ENCODE data around the genes PPP2R5B, SAC3D1 and SCYL1.

DNA sequence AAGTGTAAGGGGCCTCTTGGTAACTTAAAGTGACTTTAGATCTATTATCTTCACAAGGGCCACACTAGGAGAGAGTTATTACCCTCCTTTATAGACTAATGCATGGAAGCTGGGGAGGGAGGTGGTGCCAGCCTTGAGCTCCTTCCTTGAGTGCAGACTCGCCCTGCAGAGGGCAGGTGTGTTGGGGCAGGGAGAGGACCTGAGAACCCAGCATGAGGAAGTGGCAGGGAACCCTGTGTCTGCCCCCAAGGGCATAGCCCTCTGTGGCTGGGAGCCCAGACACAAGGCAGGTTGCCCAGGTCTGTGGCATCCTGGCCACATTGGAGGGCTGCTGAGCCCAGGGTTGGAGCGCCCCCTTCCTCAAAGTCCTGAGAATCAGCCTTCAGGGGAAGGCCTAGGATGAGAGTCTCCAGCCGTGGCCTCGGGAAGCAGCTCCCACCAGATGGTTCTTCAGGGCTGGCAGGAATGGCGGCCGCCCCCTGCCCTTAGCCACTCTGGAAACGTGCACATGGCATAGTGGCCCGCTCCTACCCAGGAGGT is 4.3 kb upstream of the CDC42BPG start:
- PRO-cap: bidirectional peak, plus-strand start at position 189 of the sequence, minus-strand start at position 144 of the sequence

- PRO-cap: no peak
Measured at GRCh38 chr11:64876512-64877370, 1.7 kb downstream of the EHD1 start.

- PRO-cap: no peak
Measured at GRCh38 chr11:64906488-64906944, 10.5 kb downstream of the ATG2A start.

GRCh38 chr11:64910102-64910855 is 6.7 kb downstream of the ATG2A start:
- PRO-cap: no peak

- PRO-cap: no peak
Measured at GRCh38 chr11:64910898-64911457, 6.0 kb downstream of the ATG2A start.

GRCh38 chr11:64915955-64916841 is 811 bp downstream of the ATG2A start:
- PRO-cap: no peak

DNA sequence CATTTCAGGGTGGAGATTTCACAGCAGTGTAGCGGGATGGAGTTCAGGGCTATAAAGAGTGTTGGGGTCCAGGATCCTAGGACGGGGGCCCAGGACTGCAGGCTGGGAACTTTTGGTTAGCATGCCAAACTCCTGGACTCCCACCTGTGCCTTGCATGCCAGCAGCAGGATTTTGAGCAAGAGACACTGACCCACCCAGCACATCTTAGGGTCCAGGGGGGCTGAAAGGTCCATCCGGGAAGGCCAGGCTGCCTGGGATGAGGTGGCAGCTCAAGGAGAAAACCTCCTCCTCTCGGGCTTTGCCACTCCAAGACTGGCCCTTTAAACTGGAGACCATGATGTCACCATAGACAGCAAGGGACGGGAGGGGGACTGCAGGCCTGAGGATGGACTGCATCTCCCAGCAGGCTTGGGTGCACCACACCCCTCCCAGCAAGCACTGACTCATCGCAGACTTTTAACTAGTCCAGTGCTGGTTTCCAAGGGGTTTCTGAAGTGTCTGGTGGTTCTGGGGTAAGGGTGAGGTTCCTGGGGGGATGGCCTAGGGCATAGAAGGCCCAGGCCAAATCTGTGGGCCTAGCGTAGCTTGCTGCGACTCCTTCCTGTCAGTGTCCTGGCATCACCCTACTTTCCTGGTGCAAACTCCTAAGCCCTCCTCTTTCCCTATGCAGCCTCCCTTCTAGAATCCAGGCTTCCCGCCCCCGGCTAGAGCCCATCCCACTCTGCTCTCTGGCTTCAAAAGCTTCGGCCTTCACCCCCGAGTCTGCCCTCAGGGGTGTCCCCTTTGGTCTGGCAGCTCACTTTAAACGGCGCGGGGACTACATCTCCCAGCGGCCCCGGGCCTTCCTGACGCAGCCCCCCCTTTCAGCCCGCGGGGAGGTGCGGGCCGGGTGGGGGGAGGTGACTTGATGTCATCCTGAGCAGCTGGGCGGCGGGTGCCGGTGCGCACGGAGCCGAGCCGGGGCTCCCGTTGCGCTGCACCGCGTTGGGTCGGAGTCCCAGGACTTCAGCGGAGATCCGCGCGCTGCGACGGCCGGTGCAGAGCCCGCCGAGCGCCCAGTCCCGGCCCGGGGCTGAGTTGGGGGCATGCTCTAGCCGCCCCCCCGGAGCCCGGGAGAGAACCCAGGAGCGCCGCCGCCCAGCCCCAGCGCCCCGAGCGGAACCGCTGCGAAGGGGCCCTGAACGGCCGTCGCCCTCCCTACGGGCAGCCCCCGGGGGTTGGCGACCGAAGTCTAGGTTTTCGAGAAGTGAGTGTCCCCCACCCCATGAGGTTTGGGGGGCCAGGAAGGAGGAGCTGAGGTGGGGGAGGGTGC is at the start of gene PPP2R5B:
PPP2R5B (plus strand) TSS at position 908 of the 1,313 bp plus-strand sequence.
- PRO-cap: bidirectional peak, plus-strand start at position 366 of the sequence, minus-strand start at position 315 of the sequence; bidirectional peak, plus-strand start at position 927 of the sequence, minus-strand start at position 791 of the sequence

DNA sequence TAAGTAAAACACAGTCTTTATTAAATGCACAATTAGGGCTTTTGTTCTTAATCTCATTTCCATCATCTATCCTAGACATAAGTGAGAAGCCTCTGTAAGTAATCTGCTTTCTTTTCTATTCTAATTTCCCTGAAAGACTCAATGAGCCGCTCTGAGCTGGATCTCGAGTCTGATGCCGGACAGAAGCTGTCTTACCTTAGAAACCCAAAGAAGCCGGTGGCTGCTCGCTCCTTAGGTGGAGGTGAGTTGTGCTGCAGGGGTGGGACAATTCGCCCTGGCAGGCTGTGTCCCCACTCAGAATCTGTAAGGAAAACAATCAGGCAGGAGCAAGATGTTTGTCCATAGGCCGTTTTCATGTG is 3.8 kb upstream of the GPHA2 start:
- PRO-cap: no peak

DNA sequence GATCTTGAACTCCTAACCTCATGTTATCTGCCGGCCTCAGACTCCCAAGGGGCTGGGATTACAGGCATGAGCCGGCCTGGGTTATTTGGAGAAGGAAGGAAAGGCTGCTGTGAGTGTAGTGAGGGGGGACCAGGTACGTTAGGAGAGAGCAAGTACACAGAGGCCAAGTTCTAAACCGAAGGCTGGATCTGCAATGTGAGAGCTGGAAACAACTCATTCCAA is 389 bp downstream of the BATF2 start:
- PRO-cap: no peak

GRCh38 chr11:64998215-64998553 is 1.4 kb upstream of the BATF2 start:
- PRO-cap: unidirectional peak, plus-strand start at chr11:64998376

GRCh38 chr11:65040468-65041291 is at the start of gene SAC3D1:
Gene SAC3D1 (plus strand): TSS chr11:65041210.
- PRO-cap: bidirectional peak, plus-strand start at chr11:65040933, minus-strand start at chr11:65040848; bidirectional peak, plus-strand start at chr11:65041211, minus-strand start at chr11:65041095

GRCh38 chr11:65077899-65078624 is 5.8 kb downstream of the CDCA5 start:
- PRO-cap: no peak

GRCh38 chr11:65116304-65117273 is 912 bp downstream of the ZNHIT2 start:
- PRO-cap: unidirectional peak, plus-strand start at chr11:65117003; unidirectional peak, plus-strand start at chr11:65117049

DNA sequence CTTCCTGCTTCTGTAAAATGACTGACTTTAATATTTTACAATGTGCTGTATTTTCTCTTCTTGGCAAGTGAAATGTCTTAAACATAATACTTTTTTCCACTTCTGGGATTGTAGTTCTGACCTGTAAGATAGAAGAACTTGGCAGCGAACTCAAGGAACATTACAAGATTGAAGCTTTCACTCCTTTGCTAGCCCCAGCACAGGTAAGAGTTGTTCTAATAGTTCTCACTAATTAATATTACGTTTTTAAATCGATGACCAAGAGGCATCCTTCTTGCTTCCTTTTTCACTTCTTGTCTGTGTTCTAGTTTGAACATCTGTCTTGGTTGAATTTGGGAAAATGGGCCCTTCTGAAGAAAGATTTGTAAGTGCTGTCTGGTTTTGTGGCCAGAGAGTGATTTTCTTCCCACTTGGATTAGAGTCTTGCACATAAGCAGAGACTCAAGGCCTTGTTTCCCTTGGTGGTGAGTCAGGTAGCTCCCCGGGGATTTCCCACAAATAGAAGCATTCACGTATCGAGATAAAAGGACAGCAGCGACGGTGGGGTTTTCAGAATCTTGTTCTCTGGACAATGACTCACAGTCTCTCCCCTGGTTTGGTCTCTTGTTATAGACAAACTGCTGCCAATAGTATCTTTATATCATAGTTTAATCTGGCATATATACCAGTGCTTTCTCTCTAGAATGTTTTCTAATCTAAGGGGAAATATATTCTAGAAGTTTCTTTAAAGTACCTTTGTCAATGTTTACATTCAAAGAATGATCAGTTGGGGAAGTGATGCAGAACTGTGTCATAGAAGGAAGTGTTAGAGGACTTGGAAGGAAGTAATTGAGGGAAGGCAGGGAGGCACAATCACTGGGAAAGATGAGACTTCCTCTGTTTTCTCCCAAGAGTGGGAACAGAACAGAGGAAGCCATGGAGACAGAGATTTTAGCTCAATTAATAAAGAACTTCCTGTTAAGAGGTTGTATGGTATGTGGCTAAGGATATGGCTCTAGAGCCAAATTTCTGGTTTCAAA is 18.0 kb downstream of the POLA2 start:
- PRO-cap: no peak

GRCh38 chr11:65353608-65354306 is 794 bp upstream of the TIGD3 start:
- PRO-cap: no peak

DNA sequence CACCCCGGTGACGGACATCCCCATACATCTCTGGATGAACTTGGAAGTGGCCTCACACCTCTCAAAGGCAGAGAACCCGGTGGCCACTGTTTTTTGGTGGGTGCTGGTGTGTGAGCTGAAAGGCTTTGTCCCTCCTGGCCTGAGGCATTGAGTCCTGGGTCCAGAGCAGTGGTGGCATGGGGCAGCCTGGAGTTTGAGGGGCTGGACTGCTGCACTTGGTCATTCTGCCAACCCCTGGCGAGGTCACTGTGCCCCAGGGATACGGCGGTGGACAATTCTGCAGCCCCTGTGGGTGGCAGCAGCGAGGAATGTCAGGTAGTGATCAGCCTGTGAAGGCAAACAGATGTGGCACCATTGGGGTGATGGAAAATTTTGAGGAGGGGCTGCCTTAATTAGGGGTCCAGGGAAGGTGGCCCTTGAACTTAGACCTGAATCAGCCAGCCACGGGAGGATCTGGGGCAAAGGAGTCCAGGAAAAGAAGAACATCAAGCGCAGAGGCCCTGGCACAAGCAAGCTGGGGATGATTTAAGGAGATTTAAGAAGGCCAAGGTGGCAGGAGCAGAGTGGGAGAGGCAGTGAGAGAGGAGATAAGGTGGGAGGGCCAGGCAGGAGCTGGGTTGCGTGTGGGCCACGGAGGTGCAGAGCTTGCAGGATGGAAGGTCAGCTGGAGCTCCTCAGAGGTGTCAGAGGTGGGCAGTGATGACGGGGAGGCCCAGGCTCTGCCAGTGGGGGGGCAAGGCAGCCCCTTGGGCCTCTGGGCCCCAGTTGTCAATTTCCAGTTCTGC is 6.2 kb downstream of the FRMD8 start:
- PRO-cap: no peak

GRCh38 chr11:65487404-65487773 is 37.5 kb upstream of the SCYL1 start:
- PRO-cap: no peak

DNA sequence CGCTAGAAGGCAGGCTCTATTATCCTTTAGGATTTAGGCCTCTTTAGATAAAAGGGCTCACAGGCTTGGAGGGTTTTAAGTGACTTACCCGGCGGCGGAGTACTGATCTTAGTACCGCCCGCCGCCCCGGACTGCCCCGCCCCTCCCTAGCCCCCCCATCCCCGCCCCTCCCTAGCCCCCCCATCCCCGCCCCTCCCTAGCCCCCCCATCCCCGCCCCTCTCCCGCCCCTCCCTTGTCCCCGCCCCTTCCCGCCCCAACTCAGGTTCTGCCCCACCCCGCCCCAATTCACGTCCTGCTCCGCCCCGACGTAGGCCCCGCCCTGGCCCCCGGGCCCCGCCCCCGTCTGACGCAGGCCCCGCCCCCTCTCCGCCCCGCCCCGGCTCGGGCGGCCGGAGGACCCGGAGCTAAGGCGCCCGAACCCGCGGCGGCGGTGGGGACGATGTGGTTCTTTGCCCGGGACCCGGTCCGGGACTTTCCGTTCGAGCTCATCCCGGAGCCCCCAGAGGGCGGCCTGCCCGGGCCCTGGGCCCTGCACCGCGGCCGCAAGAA is at the start of gene SCYL1:
SCYL1 (plus strand) TSS at position 370 of the 550 bp plus-strand sequence.
- PRO-cap: bidirectional peak, plus-strand start at position 383 of the sequence, minus-strand start at position 133 of the sequence

- PRO-cap: unidirectional peak, minus-strand start at chr11:65572932
Measured at GRCh38 chr11:65572630-65573698, 626 bp downstream of the FAM89B start.

GRCh38 chr11:65573701-65574288 is 1.5 kb downstream of the FAM89B start:
- PRO-cap: bidirectional peak, plus-strand start at chr11:65574373, minus-strand start at chr11:65574214